Bronchial lymph node (tissue), 1 donor: ENCODE data around the genes VSIG1, COL4A5 and CHRDL1.

DNA sequence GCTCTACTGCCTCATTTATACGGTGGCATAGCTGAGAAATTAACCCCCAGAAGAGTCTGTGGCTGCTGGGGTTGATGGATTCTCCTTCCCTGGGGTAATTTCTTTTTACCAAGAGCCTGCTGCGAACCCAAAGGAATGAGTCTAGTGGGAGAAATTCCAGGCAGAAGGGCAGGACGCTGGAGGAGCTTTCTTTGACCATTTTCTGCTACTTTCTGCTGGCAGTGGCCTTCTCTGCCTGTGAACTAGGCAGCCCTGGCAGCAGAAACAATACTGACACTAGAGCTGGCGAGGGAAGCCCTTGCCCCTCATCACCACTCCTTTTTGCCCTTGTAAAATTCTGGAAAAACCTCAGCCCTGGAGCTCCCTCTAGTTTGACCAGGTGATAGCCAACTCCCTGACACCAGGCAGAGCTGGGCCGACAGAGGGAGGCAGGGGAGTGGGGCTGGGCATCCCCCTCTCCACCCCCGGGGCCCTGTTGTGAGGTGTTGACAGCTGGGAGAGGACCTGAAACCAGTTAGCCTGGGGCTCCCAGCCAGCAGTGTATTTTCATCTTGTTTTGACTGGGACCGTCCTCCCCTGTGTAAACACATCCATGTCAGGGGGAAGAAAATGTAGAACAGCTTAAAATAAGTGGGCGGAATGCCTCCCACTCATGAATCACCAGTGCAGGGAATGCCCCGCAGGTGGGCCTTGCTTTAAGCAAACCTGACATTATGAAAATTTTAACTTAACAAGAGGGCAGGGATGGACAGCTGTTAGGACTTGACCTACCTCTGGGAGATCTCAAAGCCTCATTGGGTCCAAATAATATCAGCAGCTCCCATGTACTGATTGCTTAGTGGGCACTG lies 46.1 kb downstream of the TSC22D3 start:
- PRO-cap: bidirectional peak, plus-strand start at position 653 of the sequence, minus-strand start at position 597 of the sequence

- PRO-cap: bidirectional peak, plus-strand start at chrX:107741964, minus-strand start at chrX:107741951; bidirectional peak, plus-strand start at chrX:107742201, minus-strand start at chrX:107742038
These were observed 34.0 kb downstream of the TSC22D3 start for GRCh38 chrX:107741247-107742315.

DNA sequence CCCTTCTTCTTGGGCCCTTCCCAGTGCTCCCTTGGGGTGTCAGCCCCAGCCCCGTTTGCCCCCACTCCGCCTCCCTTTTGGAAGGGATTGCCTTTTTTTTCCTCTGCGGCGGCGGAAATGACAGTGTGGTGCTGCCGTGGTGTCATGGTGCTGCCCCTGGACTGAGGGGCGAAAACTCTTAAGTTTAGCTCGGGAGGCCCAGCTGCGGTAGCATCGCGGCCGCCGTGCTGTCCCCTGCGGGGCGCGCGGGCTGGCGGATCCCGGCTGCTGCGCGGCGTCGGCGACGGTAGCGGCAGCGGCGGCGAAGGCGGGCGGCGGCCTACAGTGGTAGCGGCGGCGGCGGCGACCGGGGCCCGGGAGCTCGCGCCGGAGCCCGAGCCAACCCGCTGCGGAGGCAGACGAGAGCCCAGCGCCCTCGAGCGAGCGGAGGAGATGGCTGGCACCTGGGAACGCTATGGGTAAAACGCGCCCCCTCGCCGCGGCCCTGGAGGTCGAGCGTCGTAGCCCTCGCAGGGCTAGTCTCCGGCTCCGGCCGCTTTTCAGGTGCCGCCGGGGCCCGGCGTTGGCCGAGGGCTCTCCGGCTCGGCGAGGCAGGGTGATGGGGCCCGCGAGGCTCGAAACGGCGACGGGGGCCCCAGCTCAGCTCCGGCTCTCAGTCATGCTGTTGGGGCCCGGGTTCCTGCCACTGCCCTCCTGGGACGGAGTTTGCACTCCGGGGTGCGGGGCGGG lies 471 bp downstream of the MID2 start:
- PRO-cap: bidirectional peak, plus-strand start at position 123 of the sequence, minus-strand start at position 89 of the sequence

DNA sequence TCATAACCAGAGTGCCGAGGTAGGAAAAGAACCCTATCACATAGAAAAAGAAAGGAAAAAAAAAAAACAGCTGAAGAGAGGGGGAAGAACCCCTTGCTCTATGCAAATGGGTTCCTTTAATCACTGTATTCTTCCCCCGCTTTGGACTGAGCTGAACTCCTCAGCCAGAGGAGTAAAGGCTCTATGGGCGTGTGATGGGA lies 52.2 kb downstream of the MID2 start:
- PRO-cap: unidirectional peak, plus-strand start at position 57 of the sequence

DNA sequence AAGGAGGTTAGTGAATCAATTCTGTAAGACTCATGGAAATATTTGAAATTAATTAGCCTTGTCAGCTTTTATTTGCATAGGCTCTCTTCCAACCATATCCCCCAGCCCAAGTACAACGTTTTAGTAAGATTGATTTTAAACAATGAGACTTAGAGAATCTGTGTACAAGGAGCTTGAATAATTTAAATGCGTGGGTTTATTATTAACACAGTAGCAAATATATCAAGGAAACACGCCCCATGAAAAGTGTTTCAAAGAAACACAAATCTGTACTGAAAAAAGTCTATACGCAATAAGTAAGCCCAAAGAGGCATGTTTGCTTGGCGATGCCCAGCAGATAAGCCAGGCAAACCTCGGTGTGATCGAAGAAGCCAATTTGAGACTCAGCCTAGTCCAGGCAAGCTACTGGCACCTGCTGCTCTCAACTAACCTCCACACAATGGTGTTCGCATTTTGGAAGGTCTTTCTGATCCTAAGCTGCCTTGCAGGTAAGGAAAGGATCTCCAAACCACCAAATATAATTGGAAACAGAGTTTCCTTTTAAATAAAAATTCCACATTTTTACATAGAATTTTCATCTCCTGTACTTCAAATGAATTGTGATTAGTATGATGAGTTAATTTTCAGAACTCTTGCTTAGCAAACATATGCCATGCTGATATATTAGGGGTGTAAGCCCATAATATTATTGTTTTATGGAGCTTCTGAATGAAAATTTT lies at the start of gene VSIG1:
TSS of gene VSIG1 (plus strand) at position 374 of the 719 bp plus-strand sequence.
- PRO-cap: no peak

DNA sequence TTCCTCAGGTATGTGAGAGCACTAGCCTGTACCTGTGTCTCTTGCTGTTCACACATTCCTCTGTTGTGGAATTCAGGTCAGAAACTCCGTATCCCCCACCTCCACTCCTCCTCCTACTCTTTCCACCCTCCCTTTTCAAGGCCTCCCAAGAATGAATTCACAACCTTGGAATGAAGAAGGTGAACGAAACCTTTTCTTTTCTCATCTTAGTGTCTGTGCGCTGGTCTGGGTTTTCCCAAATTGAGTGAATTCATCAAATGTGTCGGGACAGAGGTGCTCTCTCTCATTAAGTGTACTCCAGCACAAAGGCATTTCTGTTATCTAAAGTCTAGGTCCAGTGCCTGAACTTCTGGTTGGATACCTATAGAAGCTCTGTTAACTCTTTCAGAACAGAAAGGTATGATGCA lies 42.0 kb downstream of the COL4A6 start:
- PRO-cap: no peak

DNA sequence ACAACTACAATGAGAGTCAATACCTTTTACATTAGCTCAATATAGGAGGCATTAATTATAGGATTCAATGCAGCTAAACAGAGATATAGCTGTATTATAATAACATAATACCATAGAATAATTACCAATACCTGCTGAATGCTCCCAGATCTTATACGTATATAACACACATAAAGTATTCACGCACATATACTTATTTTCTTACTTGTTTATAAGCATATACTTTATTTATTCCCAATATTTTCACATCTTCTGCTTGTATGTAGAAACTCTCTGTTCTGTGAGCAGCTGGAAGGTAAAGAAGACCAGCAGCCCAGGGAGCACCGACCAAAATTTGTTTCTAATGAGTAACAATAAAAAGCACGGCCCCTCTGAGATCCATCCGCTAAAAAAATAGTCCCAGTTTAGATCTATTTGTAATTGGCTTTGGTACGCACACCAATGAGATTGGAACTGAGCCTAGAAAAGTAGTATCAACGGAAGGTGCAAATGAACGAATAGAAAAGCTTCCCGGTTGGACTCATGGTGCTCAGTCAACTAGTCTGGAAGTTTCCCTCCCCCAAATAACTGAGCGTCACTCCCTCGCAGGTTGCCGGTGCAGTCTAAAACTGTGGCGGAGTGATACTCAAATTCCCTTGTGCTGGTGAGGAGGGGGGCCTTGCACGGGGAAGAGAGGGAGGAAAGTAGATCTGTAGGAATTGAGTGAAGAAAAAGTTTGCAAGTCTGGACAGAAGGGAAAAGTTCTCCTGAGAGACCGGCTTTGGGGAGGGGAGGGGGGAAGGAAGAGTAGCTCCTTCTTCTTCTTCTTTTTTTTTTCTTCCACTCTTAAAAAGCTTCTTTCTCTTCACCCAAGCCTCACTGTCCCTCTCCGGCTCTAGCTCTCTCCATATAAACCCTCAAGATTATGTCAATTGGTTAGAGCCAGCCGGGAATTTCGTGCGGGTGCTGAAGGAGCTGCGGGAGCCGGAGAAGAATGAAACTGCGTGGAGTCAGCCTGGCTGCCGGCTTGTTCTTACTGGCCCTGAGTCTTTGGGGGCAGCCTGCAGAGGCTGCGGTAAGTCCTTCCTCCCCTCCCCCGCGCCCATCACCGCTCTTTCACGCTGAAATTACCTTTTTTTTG lies at the start of gene COL4A5:
TSS of gene COL4A5 (plus strand) at position 686 of the 1,120 bp plus-strand sequence.
- PRO-cap: unidirectional peak, minus-strand start at position 1,014 of the sequence

DNA sequence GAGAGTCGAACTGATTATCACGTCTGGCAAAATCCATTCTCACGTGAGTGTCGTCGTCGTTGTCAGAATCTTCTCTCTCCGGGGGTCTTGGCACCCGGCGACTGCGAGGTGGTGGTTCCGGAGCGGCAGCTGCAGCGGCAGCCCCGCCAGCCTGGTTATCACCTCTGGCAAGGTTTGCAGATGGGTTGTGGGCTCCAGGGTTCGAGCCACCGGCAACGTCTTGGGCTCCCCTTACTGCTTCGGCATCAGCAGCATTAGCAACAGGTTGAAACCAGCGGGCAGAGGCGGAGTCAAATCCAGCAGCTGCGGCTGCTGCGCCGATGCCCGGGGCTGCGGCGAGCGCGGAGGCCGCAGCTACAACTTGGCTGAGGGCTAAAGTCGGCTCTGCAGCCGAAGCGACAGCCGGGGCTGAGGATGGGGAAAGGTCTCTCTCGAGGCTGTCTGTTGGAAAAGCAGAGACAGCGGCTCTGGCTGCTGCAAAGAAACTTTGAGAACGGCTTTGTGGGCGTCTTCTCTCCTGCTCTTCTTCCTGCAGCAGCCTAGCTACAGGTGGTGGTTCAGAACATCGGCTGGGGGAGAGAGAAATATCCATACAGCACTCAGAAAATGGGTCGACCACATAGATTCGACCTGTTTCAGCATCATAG lies 3.7 kb downstream of the IRS4 start:
- PRO-cap: no peak

GRCh38 chrX:109625330-109625555 lies 271 bp upstream of the KCNE5 start:
- PRO-cap: no peak

DNA sequence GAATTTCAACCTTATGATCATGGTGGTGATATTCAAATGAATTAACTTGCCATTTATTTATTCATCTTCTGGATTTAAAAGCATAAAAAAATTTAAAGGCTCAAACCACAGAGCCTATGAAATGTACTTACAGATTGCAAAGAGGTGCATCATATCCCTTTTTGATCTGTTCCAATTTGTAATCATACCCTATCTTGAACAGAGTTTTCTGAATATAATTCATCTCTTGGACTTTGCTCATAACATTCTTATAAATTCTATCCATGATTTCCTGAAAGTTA lies 43.9 kb upstream of the KCNE5 start:
- PRO-cap: no peak

DNA sequence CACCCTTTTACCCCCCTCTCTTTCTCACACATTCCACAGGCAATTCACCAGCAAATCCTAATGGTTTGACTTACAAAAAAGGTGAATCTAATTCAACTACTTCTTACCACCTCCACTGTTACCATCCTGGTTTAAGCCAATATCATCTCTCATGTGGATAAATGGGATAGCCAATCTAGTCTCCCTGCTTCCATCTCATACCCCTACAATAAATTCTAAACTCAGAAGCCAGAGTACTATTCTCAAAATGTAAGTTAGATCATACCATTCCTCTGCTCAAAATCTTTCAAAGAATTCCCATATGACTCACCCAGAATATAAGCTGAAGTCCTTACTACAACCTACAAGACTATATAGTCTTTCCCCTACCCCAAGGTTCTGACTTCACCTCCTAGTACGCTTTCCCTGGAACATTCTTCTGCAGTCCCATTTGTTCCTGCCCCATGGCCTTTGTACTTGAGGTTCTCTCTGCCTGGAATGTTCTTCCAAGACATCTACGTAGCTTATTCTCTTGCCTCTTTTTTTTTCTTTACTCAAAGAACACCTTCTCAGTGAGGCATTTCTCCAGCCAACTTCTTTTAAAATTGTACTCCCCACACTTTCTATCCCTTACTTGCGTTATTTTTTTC lies 43.8 kb downstream of the ACSL4 start:
- PRO-cap: no peak

DNA sequence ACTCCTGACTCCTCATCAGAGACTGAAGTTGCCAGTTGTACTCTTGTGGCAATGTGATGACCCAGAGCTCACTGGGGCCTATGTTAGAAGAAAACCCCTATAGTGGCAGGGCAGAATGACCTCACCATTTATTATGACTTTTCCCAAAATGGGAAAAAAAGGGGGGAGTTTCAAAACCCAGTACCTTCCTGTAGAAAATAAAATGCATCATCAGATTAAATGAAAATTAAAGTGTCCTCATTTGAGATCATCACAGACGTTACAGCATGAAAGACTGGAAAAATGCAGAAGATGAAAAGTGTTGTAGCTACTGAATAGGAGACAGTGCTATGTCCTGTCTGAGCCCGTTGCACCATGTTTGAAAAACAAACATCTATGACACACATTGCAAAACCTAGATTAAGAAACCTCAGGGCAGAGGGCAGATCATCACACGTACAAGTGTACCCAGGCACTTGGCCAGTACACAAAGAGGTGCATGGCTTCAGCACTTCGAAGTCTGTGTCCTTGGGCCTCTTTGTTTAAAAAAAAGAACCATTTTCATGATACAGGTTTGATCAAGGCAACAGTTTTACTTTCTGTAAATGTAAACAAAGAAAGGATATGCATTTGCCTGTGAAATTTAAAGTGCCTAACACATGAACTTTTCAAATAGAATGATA lies 6.9 kb upstream of the ACSL4 start:
- PRO-cap: no peak

- PRO-cap: no peak
These were observed 587 bp upstream of the AMMECR1 start for GRCh38 chrX:110318414-110318930.

- PRO-cap: unidirectional peak, minus-strand start at chrX:110795817
These were observed at the start of gene CHRDL1 for GRCh38 chrX:110795500-110796467. Gene CHRDL1 (minus strand): TSS chrX:110795817.

DNA sequence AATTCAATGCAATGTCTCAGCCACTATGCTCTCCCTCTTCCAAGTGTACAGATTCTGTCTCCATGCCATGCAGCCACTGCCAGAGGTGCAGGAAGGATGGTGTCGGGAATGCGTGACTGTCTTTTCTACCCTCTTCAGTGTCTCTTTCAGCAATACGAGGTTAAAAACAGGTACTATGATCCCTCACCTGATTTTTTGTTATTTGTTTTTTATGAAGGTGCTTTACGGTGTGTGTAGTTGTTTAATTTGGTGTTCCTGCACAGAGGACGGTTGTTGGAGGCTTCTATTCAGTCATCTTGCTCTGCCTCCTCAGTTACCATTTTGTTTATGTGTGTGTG lies 66.6 kb upstream of the TRPC5OS start:
- PRO-cap: no peak

DNA sequence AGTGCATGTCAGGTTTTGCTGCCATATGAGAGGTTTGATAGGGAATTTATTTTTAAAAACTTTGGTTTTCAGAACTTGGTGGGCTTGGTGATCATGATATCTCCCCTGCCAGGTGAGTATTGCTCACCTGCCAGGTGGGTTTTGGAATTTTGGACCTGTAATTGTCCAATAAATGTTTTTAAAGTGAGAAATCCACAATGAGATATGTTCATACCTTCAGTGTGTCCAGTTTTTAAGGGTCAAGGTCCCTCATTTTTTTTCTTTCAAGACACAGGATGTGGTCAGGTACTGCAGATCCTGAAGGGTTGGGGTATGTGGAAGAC lies 5.4 kb upstream of the TRPC5OS start:
- PRO-cap: no peak

- PRO-cap: no peak
These were observed 313.9 kb upstream of the HTR2C start for GRCh38 chrX:114270007-114270392.

- PRO-cap: no peak
These were observed 22.8 kb downstream of the HTR2C start for GRCh38 chrX:114606665-114607181.

DNA sequence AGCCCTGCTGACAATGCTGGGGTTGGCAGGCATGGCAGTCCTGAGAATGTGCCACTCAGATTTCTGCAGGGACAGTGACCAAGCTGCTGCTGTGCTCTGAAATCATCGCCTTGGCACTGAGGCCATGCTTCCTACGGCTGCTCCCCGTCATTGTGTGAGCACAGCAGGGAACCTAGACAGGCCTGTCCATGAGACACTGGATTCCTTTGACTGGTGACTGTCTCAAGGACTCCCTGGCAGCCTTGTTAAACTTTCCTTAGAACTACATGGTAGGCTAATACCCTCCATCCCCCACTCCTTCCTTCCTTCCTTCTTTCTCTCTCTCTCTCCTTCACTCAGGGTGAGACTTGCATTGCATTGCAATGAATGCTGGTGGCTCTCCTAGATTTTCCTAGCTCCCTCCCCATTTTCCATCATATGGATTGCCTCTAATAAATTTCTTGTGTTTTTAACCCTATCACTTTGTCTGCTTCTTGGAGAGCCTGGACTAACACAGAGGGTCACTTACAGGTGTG lies 111.5 kb downstream of the LUZP4 start:
- PRO-cap: no peak

GRCh38 chrX:115468159-115468358 lies 92.9 kb upstream of the PLS3 start:
- PRO-cap: unidirectional peak, plus-strand start at chrX:115468223